Amniotic epithelial cell (primary cell): ENCODE measurements around the genes IRX3 and NUDT21.

GRCh38 chr16:54066537-54066959, 220.0 kb downstream of the IRX3 start:
- RRBS: no CpG with 5 or more reads among the region's 2 CpGs

DNA sequence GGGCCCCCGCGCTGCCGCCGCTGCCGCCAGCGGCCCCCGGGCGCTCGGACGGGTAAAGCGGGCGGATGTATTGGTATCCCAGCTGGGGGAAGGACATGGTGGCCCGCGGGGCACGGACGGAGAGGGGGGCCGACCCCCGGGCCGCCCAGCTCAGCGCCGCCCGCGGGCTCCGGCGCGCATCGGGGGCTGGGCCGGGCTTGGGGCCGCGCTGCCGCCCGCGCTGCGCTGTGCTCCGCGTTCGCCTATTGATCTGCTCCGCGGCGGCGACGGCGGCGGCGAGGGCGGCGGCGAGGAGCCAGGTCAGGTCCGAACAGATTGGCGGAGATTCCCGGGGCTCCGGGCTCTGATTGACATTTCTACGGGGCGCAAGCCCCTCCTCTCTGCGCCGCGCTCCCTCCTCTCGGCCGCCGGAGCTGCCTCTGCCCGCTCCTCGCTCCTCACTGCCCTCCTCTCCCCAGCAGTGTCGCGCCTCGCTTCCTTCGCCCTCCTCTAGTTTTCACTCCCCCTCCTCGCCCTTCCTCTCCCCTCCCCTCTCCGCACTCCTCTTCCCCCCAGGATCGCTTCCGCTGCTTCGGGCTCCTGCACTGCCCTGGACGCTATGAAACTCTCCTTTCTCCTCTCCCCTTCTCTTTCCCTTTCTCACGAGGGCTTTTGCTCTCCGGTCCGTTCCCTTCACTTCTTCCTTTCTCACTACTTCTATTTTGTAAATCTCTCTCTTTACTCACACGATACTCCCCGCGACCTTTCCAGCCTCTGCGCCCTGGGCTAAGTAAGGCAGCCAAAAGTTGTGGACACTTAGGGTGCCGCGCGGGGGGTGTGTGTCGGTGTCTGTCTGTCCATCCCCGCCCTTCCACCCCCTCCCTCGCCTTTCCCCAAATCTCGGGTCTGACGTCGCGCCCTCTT, at the start of gene IRX3:
Gene IRX3, minus strand, starts transcription at position 834 of the 903 bp plus-strand sequence.
- RRBS: 3% methylated on average over 16 of the region's 89 CpGs

GRCh38 chr16:54459014-54459387, 172.4 kb upstream of the IRX3 start:
- RRBS: no CpG with 5 or more reads among the region's 1 CpG

GRCh38 chr16:54459731-54460285, 173.2 kb upstream of the IRX3 start:
- RRBS: no CpG with 5 or more reads among the region's 8 CpGs

DNA sequence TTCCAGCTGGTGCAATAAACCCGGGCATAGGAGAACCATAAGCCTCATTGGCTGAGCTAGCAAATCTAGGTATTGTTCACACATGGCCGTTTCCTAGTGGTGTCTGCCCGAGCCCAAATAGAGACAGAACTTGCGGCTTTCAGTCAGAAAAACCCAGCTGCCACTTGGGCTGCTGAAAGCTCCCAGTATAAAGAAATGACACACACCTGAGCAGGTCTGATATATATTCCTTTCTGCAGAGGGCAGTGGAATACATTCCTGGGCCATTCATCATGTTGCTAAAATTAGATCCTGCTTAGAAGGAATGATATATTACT, 83.9 kb upstream of the IRX5 start:
- RRBS: no CpG with 5 or more reads among the region's 4 CpGs

- RRBS: 17% methylated on average over 7 of the region's 19 CpGs
Observed at GRCh38 chr16:54935404-54935882, 4.8 kb downstream of the IRX5 start.

- RRBS: no CpG with 5 or more reads among the region's 6 CpGs
Observed at GRCh38 chr16:55271990-55272656, 51.9 kb upstream of the IRX6 start.

GRCh38 chr16:55297013-55297580, 26.9 kb upstream of the IRX6 start:
- RRBS: no CpG with 5 or more reads among the region's 8 CpGs

GRCh38 chr16:55390893-55391258, 66.9 kb downstream of the IRX6 start:
- RRBS: no CpG with 5 or more reads among the region's 3 CpGs

DNA sequence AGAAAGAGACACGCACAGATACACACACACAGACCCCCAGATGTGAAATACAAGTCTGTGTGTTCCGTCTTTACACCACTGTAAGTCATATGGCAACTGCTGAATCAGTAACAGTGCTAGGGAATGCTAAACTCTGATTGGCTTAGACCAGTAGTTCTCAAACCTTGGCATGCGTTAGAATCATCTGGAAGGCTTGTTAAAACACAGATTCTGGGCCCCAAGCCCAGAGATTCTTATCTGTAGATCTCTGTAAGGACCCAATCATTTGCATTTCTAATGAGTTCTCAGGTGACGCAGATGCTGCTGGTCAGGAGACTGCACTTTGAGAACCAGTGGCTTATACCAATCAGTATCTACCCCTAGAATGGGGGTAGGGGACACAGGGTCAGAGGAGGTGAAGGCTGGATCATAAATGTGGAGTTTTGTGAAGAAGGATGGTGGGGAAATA, 12.9 kb upstream of the LPCAT2 start:
- RRBS: no CpG with 5 or more reads among the region's 4 CpGs

DNA sequence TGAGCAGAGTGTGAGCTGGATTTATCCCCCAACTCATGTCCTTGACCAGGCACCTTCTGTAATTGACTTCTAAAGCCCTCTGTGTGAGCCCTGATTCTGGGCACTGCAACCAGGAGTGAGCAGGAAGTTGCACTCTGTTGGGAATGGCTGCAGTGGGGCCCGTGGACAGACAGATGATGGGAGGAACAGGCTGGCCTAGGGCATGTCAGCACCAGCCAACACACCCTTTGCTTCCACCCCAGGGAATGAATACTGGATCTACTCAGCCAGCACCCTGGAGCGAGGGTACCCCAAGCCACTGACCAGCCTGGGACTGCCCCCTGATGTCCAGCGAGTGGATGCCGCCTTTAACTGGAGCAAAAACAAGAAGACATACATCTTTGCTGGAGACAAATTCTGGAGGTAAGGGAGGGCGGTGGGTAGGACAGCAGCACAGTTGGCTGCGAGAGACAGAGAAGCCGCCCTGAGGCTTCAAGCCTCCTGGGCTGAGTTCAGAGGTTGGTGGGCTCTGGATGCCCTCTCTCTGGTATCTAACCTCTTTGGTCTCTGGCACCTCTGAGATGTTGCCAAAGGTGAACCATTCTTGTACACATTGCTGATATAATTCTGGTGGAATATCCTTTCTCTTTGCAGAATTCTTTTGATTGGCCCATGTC, 10.7 kb upstream of the LPCAT2 start:
- RRBS: no CpG with 5 or more reads among the region's 7 CpGs

GRCh38 chr16:55502646-55503424, 6.0 kb upstream of the LPCAT2 start:
- RRBS: no CpG with 5 or more reads among the region's 15 CpGs

GRCh38 chr16:55756936-55757427, 75.9 kb downstream of the CES1 start:
- RRBS: no CpG with 5 or more reads among the region's 5 CpGs

GRCh38 chr16:55759983-55760951, 72.6 kb downstream of the CES1 start:
- RRBS: no CpG with 5 or more reads among the region's 31 CpGs

DNA sequence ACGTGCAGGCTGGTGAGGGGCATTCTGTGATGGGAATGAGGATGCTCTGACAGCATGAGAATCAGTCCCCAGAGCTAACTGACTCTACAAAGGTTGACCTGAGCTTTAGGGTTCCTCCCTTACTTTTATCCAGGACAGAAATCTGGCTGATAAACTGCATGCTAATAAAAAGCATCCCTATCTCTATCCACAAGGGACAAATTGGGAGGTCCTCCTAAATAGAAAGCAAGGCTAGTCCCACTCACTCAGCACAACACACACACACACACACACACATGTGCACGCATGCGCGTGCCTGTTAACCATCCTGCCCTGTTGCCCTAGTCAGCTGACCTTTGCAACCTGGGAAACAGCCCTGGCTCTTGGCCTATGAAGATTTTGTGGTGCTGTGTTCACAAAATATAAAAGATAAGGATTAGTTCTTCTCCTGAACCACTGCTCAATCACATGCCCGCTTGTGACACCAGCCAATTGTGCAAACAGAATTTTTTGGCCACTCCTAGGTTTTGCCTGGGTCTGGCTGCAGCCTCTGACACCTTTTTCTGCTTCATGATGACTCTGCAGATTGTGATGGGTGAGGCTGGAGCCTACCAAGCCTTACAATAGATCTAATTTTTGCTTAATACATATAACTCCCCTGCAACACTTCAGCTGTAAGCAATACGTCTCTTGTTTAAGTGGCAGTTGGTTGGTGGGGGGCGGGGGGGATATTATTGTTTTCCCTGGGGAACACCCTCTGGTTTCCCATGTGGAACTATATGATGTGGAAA, 3.3 kb upstream of the CES1 start:
- RRBS: no CpG with 5 or more reads among the region's 7 CpGs

- RRBS: no CpG with 5 or more reads among the region's 23 CpGs
Observed at GRCh38 chr16:56269185-56270414, 78.3 kb downstream of the GNAO1 start.

DNA sequence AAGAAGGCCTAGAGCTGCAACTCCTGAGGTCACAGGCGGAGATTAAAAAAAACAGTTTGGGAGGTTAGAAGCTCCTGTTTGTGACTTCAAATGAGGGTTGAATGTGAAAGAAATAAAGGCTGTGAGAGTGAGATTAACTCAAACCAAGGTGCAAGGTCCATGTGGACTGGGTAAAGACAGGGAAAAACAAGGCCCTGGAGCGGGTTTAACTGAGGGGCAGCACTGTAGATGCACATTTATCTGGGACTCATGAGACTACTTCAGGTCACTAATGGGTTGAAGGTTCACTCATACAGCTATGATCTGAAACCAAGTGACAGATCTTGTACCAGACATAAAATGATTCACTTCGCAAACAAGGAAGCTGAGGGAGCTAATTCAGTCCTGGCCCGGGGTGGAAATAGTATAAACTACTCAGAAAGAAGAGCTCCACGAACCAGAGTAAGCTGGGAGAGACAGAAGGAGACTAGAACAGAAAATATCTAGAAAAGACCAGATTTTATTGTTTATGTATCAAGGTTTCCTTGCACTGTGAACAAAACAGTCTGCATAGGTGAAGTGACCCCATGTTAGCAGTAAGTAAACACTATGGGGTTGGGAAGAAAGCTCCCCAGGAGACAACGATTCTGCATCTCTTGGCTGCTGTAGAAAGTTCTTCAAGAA, 16.6 kb downstream of the AMFR start:
- RRBS: no CpG with 5 or more reads among the region's 6 CpGs

DNA sequence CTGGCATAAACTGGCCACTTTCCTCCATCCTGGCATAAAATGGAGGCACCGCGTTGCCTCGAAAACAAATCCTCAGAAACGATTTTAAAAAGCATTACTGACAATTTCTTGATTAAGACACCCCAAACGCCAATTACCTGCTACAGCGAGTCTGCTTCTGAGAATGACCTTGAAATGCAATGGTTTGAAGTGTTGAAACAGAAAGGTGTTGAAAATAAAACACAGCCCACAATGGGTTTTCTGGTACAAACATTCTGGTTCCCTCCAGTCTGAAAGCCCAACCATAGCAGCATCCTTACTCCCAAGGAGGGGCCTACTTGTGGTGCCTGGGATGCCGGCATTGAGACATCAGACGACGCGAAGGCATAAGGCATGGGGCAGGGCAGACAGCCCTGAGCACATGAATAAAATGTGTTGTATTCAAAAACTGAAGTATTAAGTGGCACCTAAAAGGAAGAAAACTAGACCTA, 941 bp downstream of the NUDT21 start:
- RRBS: no CpG with 5 or more reads among the region's 10 CpGs

DNA sequence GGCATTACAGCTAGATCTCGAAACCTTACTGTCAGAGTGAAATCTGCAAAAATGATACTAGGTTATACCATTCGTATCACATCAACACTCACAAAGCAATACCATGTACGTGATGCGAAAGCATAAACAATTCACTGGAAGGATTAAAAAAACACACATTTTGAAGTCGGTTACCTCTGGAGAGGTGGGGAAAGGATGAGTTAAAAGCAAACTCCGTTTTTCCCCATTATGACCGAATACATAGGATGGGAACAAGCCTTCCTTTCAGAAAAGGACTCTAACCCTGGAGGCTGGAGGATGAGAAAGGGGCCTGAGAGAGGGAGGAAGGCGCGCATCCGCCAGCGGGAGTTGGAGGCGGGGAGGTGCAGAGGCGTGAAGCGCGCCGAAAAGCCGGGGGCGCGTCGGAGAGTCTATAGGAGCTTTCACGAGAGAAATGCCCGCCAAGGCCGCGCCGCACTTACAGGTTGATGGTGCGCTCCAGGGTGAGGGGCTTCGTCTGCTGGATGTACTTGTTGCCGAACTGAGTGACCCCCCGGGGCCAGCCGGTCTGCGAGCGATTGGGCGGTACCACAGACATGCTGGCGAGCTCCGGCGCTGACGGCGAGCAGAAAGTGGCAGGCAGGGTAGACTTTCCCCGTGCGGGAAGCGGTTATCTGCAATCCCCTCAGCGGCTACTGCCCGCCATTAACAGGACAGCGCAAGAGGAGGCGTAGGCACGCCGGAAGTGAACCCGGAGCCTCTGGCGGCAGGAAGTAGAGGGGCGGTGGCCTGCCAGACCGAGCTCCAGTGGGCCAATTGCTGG, at the start of gene NUDT21:
Gene NUDT21, minus strand, starts transcription at position 707 of the 802 bp plus-strand sequence.
- RRBS: under 1% methylated on average over 6 of the region's 51 CpGs

DNA sequence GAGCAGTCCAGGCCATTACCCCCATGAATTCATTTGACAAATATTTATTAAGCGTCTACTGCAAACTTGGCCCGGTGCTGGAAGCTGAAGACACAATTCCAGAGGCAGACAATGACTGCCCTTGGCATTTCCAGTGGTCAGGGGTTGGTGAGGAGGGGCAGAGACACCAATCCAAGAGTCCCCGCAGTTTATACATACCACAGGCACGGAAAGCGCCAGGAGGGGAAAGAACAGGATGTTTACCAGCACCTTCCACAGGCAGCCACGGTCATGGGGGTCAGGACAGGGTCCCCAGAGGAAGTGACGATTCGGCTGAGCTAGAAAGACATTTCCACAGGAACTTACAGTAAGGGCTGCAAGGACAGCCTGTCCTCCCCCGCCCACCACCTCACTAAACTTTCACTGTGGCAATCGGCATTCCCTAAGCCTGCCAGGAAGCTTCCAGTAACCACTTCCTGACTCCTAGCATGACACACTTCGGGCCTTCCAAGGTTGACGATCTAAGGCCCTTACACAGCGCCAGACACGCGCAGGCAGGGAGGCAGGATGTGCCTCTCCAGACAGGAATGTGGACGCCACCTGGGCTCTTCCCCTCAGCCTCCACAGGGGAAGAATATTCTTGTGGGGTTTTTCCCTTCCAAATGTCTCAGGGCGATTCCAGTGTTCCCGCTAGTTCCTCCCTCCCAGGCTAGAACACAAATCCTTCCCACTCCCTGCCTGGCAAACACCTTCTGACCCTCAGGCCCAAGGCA, 1.2 kb upstream of the MT2A start:
- RRBS: no CpG with 5 or more reads among the region's 18 CpGs